Hematopoietic multipotent progenitor cell (in vitro differentiated cells): ENCODE measurements around the genes ST3GAL5, POLR1A and PLGLB1.

- CAGE, long polyA plus RNA = no peak
These were observed 13.0 kb downstream of the GNLY start for GRCh38 chr2:85707147-85707651.

GRCh38 chr2:85712690-85713814 lies 18.9 kb downstream of the GNLY start:
- CAGE, long polyA plus RNA = no peak

- CAGE, long polyA plus RNA = no peak
These were observed 820 bp upstream of the ATOH8 start for GRCh38 chr2:85753053-85753289.

- CAGE, long polyA plus RNA = no peak
These were observed 12.5 kb downstream of the ATOH8 start for GRCh38 chr2:85766308-85766680.

DNA sequence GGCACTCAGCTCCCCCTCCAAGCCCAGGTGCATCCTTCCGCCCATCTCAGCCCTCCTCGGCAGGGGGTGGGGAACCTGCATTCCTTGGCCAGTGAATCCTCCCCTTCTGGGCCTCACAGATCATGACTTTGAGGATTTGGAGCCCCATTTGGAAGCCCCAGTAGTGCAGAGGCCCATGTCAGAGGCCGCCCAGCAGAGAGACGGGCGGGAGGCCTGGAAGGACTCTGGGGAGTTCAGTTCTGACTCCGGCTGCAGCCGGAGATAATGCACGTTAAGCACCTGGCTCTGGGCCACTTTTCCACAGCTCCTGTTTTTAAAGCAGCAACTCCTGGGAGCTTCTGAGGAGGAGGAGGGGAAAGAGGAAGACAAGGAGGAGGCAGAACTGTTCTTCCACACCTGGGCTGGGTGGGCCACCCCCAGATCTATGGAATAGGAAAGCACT lies 14.9 kb downstream of the ATOH8 start:
- CAGE, long polyA plus RNA = no peak

- CAGE, long polyA plus RNA = no peak
These were observed 33.2 kb downstream of the ATOH8 start for GRCh38 chr2:85786644-85787704.

DNA sequence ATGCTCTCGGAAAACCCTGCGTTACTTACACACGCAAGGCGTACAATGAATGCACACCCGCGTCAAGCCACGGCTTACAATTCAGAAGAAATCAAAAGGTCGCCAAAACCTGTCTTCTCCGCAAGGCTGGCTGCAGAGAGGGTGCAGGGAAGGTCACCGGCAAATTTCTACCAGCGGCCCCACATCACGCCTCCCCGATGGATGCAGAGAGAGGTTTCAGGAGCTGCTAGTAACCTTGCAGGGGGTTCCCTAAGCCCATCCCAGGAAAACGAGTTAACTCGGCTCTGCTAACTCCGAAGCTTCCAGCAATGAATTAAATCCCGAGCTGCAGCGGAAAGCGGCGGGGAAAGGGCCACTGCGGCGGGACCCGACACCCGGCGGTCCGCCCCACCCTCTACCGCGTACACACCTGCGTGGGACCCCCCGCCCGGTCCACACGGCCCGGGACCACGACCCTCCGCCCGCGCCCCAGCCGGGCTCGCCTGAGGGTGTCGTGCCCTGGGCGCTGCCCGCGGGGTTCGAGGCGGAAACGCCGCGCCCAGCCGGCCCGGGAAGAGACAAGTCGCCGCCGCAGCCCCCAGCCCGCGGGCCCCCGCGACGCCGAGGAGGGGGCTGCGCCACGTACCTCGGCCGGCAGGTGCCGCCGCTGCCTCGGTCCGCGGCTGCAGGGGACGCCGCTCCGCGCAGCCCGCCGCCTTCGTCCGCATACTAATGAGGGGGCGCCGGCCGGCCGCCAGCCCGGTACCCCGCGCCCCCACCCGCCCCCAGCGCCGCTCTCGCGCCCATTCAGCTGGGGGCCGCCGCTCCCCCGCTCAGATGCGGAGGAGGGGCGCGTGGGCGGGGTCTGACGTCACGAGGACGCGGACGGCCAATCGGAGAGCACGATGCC lies at the start of gene ST3GAL5:
Gene ST3GAL5 (minus strand): TSS at position 792 of the 889 bp plus-strand sequence.
- CAGE, long polyA plus RNA = no peak

- CAGE, long polyA plus RNA = no peak
These were observed 13.8 kb upstream of the ST3GAL5 start for GRCh38 chr2:85902397-85903167.

DNA sequence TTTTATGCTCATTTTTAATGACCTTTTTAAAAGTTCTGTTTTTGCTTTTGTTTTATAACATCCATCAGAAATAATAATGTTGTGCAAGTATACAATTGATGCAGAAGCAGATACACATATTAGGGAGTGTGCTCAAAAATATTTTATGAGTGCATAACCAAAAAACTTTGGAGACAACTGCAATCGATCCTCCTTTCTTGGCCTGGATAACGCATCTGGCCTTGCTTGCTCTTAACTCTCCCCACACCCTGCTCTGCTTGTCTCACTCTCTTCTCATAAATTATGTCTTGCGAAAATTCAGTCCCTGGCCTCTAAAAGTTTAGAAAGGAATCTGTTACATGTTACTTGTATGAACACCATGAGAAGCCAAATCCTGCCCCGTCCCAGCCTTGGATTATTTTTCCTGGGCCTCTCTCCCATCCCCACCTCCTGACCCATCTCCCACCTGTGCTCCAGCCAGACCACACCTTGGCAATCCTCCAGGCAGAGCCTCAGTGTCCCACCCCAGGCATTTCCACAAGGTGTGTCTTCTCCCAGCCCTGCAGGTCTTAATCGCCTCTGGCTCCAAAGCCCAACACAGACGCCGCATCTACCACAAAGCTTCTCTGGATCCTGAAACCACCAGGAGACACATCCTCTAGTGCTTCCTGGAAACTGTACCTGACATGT lies 99.4 kb upstream of the ST3GAL5 start:
- CAGE, long polyA plus RNA = no peak

DNA sequence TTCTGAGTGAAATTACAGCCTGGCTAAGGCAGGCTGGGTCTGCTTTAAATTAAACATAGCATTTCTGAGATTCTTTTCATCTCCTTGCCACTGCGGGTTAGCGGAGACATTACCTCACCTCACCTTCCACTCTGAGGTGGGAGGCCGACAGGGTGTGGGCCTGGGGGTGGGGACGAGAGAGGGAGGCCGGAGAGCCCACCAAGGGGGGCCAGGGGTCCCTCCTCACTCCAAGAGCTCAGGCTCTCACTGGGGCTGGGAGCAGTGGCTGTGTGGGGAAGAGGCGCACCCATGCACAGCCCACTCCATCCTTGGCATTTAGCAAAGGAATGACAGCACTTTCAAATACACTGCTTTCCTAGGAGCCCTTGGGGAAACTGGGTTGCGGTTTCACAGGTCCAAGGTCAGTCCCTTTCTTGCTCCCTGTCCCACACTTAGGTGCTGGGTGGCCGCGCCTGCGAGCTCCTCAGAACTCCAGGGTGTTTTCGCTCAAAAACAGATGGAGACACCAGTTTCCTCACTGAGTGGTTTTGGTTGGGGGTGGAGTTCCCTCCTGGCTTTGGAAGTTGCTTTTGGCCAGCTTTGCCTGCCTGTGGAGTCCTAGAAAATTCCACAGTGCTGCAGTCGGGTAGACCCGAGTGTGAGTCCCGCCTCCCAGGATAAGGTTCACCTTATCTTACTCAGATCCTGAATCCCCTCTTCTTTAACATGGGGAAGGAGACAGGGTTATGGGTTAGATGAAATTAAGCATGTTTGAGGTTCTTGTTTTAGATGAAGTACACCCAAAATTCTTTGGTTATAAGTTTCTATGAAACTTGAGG lies 107.1 kb downstream of the POLR1A start:
- CAGE, long polyA plus RNA = no peak

DNA sequence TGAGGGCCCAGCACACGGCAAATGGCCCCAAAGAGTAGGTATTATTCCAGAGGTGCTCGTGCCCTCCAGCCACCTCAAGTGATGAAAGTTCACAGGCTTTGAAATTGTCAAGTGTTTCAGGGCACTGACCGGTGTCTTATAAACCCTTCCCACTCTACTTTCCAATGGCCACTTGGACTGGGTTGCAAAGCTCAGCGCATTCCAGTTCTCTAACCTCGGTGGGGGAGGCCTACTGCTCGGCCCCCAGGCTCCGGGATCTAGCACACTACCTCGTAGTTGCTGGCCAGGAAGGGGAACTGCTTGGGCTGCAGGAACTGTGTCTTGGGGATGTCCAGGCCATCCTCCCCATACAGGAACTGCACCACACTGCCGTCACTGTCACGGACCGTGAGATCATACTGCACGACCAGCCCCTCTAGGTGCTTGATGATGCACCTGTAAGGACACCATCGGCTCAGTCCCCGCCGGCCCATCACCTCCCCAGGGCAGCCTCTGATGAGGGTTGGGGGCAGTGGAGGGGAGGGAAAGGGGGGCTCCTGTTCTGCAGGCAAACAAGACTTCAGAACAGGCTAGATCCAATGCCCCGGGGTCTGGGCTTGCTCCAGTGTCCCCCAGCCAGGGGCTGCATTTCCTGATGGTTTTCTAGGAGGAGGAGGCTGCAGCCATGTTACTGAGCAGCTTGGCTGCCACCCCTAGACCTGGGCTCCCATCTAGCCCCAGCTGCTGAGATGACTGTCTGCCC lies 61.6 kb downstream of the POLR1A start:
- CAGE, long polyA plus RNA = no peak

- CAGE, long polyA plus RNA = no peak
These were observed at the start of gene POLR1A for GRCh38 chr2:86105357-86106465. Gene POLR1A, minus strand, starts transcription at chr2:86105886.

DNA sequence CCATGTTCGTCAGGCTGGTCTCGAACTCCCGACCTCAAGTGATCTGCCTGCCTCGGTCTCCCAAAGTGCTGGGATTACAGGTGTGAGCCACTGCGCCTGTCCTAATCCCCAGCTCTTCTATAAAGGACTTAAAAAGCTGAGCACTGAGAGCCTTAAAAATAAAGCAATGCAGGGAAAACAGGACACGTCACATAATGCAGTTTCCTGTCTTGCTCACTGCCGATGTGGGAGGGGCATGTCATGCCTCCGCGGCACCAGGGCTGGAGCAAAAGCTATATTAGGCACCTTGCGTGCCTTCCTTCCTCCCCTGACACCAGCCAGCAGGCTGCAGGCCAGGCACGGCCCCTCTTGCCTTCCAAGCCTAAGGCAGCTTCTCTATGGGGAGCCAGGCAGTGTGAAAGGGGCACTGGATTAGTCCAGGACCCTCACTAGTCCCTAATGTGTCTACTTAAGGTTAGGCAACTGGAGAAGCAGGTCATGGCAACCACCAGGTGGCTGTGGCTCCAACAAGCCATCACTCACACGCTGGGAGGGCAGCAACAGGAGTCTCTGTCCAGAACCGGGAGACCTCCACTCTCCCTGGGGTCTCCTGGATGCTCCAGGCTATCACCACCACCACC lies 26.3 kb downstream of the MRPL35 start:
- CAGE, long polyA plus RNA = no peak

DNA sequence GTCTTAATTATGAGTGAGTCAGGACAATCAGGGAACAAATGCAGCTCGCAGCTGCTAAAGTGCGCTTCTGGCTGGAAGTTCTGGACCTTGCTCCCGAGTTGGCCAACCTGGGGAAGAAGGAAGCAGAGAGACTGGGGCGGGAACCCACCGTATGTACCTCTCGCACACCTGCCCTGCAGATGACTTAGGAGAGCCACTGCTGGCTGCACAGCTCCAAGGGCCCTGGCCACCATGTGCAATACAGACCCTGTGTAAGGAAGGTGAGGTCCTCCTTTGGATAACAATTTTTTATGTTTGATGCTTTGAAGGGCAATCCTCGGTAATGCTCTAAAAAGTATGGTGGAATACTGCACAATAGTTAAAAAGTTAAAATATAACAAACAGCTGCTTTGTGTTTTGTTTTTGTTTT lies 42.3 kb downstream of the REEP1 start:
- CAGE, long polyA plus RNA = no peak

- CAGE, long polyA plus RNA = no peak
These were observed 30.9 kb upstream of the REEP1 start for GRCh38 chr2:86368243-86368807.

GRCh38 chr2:86566295-86566818 lies 3.1 kb upstream of the CHMP3 start:
- CAGE, long polyA plus RNA = no peak

GRCh38 chr2:86785356-86785938 lies 5.3 kb downstream of the CD8A start:
- CAGE, long polyA plus RNA = no peak

GRCh38 chr2:87021806-87022236 lies at the start of gene PLGLB1:
Gene PLGLB1, minus strand, starts transcription at chr2:87021844.
- CAGE, long polyA plus RNA = no peak

DNA sequence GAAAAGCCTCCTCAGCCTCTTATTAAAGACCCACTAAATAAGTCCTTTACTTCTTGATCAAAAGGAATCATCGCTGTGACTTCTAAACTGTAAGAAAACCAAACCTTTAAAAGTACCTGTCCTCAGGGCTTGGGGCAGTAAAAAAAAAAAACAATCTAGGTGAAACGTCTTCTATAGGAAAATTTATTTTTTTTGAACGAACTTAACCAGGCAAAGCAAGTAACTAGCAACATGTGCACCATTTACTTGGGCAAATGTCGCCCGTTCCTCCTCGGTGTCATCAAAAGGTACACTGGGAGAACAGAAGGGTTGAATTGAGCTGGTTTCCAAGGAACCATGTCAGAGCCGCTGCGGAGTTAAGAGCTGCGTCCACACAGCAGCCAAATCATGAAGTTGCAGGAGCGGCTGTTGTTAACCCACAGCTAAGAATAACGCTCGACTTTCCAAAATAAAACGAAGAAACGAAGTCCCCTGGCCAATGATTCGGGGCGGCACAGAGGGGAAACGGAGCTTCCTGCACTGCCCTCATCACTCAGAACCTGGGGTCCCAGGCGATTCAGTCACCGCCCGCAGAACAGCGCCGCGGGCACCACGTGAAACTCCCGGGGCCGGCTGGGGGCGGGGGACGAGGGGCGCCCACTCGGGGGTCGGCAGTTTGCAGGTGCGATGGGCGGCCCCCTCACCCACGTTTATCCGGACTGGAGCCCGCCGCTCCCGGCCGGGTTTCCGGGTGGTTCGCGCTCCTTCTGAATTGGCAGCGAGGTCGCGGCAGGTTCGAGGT lies 53.5 kb upstream of the PLGLB1 start:
- CAGE, long polyA plus RNA = no peak

- CAGE, long polyA plus RNA = no peak
These were observed 327.2 kb upstream of the PLGLB1 start for GRCh38 chr2:87348420-87349672.